SK-MEL-5 (cell line): ENCODE measurements around a stretch of chr18.

DNA sequence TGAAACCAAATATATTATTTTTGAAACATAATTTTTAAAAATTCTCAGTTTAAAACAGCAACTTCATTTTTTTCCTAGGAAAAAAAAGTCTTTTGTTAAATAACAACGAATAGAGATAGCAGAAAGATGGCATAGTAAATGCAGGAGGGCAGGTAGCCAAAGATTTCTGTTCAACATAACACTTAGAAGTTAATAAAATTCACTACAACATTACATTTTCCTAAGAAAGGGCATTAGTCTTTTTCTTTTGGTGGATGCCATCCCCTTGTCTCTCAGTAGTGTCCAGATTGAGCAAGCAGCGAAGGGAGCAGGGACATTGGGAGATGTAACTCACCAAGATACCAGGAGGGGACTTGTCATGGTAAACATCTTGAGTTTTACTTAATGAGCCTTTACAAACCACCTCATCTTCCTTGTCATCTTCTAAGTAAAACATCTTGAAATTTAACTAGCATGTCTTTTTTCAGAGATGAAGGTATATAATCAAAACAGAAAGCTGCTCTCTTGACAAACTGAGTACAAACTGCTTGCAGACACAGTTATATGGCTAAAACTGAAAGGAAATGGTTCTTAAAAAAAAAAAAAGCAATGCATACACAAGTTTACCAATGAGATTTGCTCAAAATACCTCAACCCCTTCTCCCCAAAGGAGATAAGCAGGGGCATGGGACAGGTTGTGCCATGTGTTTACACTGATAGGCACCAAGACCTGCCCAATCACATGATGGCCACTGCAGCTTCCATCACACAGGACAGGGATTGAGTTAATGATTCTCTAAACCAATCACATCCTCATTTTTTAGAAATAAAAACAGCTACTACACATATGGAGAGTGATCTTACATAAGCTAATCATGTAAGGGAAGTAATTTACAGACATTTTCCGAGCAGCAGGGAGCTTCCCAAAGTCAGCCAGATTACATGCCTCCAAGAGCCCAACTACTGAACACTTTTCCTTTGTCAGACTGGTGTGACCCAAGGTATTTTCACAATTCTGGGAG, 30.3 kb downstream of the LPIN2 start:
RAMPAGE:
- cytosol, long total RNA, result no peak
- long total RNA, result no peak
- nucleus, long total RNA, result no peak

DNA sequence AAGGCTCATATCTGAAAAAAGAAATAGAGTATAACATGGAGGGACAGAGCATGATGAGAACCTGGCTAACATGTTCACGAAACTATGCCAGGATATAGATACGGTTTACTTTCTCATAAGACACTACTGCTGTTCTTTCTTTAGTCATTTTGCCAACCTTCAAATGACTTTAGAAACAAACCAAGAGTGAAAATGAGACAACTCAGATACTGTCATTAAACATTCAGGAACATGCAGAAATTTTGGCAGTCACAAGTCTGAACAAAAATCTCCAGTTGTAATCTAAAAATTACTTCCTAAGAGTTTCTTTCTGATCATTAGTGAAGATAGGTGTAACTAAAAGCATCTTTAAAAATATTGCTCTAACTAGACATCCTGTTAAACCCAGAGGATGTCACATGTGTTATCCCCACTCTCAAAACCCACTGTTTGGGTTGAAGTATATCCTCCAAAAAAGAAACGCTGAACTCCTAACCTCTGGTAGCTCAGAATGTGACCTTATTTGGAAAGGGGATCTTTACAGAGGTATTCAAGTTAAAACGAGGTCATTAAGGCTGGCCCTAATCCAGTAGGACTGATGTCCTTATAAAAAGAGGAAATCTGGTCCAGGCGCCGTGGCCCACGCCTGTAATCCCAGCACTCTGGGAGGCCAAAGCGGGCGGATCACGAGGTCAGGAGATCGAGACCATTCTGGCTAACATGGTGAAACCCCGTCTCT, 14.1 kb downstream of the LPIN2 start:
RAMPAGE:
- cytosol, long total RNA, result no peak
- long total RNA, result no peak
- nucleus, long total RNA, result no peak

RAMPAGE:
- cytosol, long total RNA, result no peak
- long total RNA, result no peak
- nucleus, long total RNA, result no peak
Measured at GRCh38 chr18:3089417-3090065, 76.6 kb upstream of the LPIN2 start.

RAMPAGE:
- cytosol, long total RNA, result no peak
- long total RNA, result no peak
- nucleus, long total RNA, result no peak
Measured at GRCh38 chr18:3129322-3129593, 90.5 kb downstream of the MYOM1 start.

DNA sequence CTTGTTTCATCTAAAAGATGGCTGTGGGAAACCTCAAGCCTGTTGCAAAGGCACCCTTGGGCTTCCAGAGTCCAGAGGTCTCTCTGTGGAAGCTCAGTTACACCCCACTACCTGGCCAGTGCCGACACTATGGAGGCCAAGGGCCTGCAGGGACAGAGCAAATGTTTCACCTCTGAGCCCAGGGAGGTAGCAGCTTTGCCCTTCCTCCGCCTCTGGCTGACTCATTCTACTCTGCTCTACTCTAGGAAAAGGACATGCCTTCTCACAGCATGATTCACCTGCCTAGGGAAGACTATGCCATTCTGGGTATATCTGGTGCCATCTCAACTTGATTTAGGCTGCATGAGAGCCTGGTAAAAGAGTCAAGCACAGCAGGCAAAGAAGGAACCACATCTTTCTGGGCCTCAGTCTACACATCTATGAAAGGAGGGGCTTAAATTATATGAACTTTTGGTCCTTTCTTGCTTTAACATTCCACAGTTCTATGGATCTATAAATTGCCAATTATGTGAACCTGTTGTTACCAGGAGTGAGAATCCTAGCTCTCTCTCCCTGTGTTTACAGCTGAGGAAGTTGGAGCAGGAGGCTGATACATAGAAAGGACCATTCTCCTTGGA, 12.1 kb downstream of the MYOM1 start:
RAMPAGE:
- cytosol, long total RNA, result no peak
- long total RNA, result no peak
- nucleus, long total RNA, result no peak

DNA sequence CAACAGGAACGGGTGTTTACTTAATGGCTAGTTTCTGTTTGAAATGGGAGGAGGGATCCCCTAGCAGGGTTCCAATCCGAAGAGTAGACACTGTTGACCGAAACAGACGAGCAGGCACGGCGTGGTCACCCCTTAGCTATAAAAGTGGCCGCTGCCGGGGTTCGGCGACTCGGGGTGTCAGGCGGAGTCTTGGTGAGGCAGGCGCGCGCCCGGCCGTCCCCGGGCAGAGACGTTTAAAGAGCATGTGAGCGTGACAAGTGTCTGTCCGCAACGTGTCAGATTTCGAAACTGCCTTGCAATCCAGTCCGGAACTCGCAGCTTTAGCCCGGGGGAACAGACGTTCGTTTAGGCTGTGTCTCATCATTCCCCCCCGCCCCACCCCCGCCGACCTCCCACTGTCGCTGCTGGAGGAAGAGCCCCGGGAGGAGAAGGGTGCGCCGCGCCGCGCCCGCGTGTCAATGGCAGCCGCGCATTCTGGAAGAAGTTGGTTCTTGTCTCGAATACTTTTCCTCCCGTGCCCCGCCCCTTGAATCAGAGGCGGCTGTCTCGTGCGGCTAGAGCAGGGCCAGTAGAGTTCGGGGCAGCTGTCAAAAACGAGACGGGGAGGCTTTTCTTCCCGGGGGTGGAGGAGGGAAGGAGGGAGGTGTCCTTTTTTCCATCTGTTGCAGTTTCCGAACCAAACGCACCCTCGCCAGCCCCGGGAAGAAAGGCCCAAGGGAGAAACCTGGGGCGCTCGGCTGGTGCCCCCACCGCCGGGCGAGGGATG, 615 bp upstream of the TGIF1 start:
RAMPAGE:
- cytosol, long total RNA, result no peak
- long total RNA, result no peak
- nucleus, long total RNA, result start-site peak on the plus strand centred at position 433 of the sequence, 110 bp wide, 35 and 11 reads in 2 replicates

DNA sequence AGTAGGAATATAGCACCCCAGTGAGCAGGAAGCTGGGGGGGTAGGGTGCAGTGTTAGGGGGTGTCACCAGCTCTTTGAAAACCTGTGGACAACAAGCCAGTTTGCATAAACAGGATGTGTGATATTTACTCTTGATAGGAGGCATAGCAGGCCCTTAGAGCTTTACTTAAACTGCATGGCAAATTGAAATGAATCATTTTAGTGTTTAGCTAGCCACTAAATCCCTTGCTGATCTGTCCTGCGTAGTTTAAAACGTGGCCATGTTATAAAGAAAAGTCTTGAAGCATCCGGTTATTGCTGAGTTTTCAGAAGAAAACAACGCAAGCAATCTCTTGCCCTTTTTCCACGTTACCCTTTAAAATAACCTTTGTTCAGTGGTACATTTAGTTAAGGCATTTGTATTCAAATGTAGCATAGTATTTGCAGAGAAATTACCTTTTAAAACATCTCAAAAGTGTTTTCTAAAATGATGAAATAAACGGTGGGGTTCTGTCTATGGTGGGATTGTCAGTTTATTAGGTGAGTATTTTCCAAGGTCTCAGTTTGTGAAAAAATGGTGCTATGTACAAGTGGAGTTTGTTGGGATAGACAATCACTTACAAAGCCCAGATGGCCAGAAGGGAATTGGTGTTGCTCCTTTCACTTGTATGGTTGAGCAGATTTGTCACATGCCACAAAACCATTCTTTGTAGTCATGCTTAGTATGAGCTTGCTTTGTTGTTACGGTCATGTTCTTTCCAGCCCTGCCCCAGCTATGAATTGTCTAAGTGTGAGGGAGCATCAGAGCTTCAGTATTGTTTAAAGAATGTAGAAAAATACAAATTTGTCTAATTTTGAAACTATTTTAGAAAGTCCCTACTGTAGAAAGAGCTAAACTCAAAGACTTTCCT, 8.7 kb downstream of the TGIF1 start:
RAMPAGE:
- cytosol, long total RNA, result no peak
- long total RNA, result no peak
- nucleus, long total RNA, result no peak

GRCh38 chr18:3525660-3526418, 75.9 kb downstream of the TGIF1 start:
RAMPAGE:
- cytosol, long total RNA, result no peak
- long total RNA, result no peak
- nucleus, long total RNA, result no peak

RAMPAGE:
- cytosol, long total RNA, result no peak
- long total RNA, result no peak
- nucleus, long total RNA, result no peak
Measured at GRCh38 chr18:3584921-3585360, 135.0 kb downstream of the TGIF1 start.

DNA sequence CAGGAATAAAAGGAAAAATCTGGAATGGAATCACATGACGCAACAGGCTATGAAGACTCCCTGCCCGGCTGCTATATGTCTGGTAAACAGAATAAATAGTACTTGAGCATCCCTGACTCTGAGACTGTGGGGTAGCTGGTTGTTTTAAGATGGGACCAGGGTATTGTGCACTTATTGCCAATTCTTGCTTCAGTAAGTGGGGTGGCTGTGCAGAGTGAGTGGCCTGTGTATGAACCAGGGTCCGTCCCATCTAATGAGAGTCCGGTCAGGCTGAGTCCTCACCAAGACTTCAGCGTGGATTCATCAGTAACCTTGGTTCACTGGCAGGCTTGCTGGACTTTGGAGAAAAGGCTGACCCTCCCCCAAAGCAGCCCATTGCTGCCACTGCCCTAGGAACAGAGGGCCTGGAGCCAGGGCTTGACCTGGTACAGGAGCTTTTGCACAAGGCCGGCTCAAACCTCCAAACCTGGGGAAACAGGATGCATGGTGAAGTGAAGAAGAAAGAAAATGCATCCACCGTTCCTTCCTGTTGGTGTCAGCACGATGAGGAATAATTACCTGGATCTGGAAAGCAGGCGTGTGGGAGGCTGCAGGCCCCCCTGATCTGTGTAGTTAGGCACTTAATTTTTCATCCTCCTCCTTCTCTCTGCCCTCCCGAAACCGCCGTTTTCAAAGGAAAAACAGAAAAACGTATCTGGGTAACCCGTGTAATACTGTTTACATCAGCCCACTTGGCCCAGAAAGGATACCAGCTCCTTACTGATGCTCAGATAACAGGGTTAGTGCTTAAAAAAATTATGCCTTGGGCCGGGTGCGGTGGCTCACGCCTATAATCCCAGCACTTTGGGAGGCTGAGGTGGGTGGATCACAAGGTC, 147.5 kb downstream of the TGIF1 start:
RAMPAGE:
- cytosol, long total RNA, result no peak
- long total RNA, result no peak
- nucleus, long total RNA, result no peak

GRCh38 chr18:3608420-3608833, 158.5 kb downstream of the TGIF1 start:
RAMPAGE:
- cytosol, long total RNA, result no peak
- long total RNA, result no peak
- nucleus, long total RNA, result no peak

DNA sequence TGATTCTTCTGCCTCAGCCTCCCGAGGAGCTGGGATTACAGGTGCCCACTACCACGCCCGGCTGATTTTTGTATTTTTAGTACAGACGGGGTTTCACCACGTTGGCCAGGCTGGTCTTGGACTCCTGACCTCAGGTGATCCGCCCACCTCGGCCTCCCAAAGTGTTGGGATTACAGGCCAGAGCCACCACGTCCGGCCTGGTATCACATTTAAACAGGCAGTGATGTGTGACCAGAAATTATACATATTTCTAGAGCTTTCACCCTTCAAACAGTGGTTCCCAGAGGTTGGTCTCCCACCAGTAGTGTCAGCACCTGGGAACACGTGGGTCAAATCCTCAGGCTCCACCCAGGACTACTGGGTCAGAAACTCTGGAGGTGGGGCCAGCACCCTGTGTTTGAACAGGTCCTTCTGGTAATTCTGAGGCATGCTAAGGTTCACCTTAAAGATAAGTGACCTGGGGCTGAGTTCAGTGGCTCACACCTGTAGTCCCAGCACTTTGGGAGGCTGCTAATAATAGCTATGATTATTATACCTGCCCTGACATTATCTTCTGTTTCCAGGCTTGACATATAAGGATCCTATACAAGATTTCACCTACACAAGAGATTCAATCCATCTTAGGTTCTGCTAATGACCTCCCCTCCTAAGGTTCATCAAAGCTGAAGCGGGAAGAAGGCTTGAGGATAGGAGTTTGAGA, 170.8 kb downstream of the TGIF1 start:
RAMPAGE:
- cytosol, long total RNA, result no peak
- long total RNA, result no peak
- nucleus, long total RNA, result no peak

DNA sequence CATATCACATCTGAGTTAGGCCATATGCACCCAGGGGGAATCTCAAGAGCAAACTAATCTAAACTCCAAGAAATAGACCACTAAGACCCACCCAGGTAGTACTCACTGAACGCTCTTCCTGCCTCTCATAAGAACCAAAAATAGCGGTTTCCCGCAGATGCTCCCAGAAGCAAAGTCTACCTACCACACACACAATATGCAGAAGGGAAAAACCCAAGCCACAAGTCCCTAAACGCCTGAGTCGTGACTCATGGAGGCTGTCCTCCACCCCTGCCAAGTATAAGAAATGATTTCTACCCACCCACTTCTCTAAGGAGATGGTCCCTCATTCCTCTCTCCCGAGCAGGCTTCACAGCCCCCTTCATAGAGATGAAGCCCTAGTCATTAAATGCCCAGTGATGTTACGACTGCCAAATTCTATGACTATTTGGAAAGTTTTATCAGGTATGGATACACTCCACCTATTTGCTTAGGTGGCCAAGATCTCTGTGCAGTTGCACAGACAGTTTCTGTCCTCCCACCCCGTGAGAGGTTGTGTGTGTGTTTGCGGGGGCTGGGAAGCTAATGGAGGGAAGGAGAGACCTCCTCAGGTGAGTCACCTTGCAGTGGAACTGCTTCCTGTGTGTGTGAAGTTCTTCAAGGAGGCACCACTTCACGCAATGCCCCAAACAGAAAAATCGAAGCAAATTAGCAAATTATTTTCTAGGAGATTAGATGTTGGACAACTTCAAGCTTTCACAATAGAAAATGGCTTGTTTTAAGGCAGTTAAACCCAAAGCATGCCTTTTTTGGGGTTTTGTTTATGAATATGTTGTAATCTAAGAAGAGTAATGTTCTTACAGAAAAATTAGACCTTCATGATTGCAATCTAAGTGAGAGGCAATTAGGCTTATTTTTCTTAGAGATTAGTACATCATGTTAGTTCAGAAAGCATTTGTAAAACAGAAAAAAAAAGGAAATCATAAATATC, 175.1 kb downstream of the TGIF1 start:
RAMPAGE:
- cytosol, long total RNA, result no peak
- long total RNA, result no peak
- nucleus, long total RNA, result no peak

DNA sequence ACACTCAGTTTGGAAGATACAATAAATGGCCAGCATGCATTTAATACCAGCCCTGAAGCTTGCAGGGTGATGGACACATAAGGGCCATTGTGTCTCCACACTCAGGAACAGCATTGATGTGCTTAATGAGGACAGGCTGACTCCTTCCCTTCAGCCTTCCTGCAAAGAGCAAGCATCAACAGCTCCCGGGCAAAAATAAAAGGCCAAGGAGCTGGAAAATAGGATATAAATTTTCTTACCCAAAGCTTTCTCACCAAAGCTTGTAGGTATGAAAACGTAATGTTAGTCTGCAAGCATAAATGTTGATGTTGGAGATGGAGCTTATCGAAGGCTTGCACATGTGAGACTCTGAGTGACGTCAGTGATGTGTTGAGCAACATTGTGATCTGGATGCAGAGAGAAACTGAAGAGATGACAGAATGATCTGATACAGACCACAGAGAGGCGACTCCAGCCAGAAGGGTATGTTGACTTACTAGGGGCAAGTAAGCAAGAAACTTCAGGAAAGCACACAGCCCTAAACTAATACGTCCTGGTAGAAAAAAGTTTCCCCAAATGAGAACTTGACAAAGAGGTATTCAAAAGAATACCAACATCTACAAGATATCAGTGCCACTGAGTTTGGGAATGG, 256.5 kb downstream of the TGIF1 start:
RAMPAGE:
- cytosol, long total RNA, result no peak
- long total RNA, result no peak
- nucleus, long total RNA, result no peak

DNA sequence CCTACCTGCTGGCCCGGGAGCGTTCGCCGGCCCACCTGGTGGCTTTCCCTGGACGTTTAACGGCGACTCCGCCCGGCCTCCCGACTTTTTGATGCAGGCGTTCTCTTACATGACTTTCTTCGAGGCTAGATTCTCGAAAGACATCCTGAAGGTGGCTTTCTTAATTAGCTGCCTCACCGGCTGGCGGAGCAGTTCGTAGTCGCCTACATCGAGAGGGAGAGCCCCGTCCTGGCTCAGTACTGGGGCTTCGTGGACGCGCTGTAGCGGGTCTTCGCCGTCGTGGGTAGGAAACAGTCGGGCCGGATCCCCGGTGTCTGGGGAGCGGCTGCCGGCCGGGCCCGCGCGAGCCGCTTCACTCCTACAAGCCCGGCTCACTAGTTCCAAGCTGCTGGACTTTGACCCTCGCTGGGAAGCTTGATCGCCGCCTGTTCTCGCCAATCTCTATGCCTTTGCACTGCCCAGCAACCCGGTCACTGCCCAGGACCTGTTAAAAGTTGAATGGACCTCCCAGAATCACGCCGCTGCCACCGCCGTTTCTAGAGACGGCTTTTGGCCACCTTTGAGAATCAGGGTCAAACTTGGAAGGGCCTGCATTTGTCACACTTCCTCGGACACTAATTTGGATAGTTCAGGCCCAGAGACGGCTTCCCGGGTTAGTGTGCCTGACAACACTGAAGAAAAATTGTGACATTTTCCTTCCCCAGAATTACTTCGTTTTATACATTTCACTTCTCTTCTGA, 41.4 kb upstream of the AKAIN1 start:
RAMPAGE:
- cytosol, long total RNA, result no peak
- long total RNA, result no peak
- nucleus, long total RNA, result no peak

DNA sequence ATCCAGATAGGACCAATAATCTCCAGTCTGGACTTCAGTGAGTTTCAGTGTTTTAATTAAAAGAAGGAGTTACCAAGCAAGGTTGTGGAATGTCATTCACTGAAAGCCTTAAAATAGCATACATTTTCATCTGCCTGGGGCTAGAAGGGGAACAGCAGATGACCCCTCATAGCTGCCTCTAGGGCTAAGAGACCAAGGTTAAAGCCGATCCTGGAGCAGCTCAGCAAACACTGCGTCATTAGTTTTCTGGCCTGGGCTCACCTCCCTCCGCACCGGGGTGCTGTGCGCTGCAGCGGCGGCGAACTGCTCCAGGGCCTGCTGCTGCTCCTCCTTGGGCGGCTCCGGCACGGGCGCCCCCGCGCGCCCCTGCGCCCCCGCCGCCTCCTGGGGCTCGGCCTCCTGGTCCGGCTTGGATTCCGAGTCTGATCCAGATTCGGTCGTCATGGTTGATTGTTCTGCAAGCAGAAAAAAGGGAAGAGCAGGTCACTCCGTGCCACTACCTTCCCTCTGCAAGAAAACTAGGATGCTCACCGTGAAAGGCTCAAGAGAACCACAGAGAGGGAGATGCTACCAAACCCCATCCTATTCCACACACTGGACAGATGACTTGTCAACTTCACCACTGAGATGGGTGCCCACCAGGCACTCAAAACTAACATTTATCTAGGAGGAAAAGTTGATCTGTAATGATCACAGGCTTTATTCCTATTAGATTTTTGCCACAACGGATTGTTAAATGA, 54.9 kb downstream of the EPB41L3 start:
RAMPAGE:
- cytosol, long total RNA, result no peak
- long total RNA, result no peak
- nucleus, long total RNA, result no peak

DNA sequence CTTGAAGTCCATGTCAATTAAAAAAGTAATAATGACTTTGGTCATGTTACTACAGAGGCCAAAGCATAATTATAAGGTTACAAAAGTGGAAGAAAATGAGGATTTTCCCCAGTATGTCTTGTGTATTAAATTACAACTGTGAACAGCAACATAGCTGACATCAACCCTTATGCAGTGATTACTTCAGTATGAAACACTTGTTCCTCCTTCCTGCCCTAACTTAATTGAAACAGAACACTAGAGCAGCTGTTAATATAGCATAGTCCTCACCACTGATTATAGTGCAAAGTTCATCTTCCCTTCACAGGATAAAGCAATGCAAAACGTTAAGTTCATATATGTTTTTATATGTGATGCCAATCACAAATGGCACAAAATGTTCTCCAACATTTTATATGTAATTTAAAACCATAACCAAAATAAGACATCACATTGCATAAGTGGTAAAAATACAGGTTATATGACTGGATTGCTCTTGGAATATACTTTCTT, 29.8 kb downstream of the EPB41L3 start:
RAMPAGE:
- cytosol, long total RNA, result no peak
- long total RNA, result no peak
- nucleus, long total RNA, result no peak

DNA sequence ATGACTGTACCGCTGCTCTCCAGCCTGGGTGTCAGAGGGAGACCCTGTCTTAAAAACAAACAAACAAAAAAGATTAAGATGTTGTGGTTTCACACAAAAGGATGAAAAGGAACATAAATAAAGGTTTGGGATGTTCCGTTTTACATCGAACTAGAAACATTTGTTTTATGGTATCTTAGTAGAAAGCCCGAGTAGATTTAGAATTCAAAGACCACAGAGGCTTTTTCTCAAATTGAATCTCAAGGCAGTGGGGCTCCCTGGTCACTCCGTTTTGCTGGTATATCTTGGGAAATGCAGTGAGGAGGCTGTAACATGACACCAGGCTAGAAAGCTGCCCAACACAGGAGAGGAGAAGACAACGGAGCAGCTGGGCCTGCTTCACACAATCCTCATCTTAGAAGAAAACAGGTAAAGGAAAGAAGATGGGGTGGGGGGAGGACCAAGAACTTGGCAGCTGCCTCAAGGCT, 38.2 kb upstream of the EPB41L3 start:
RAMPAGE:
- cytosol, long total RNA, result no peak
- long total RNA, result no peak
- nucleus, long total RNA, result no peak

DNA sequence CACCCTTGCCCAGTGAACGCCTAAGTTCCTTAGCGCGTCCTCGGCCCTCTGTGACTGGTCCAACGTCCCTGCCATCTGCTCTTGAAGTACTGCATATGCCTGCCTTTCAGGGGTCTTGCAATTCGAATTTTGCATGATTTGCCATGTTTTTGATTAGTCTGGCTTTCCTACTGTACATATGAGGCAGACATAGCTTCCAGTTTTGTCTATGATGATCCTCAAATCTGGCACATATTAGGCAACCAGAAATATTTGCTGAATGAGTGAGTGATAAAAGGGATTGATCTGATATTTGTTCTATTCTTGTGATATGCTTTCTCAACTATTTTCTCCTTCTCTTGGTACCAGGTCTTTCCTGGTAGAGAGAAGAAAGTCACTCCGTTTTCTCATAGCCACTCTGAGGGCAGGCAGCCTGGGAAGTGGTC, 118.3 kb upstream of the TMEM200C start:
RAMPAGE:
- cytosol, long total RNA, result no peak
- long total RNA, result no peak
- nucleus, long total RNA, result no peak

DNA sequence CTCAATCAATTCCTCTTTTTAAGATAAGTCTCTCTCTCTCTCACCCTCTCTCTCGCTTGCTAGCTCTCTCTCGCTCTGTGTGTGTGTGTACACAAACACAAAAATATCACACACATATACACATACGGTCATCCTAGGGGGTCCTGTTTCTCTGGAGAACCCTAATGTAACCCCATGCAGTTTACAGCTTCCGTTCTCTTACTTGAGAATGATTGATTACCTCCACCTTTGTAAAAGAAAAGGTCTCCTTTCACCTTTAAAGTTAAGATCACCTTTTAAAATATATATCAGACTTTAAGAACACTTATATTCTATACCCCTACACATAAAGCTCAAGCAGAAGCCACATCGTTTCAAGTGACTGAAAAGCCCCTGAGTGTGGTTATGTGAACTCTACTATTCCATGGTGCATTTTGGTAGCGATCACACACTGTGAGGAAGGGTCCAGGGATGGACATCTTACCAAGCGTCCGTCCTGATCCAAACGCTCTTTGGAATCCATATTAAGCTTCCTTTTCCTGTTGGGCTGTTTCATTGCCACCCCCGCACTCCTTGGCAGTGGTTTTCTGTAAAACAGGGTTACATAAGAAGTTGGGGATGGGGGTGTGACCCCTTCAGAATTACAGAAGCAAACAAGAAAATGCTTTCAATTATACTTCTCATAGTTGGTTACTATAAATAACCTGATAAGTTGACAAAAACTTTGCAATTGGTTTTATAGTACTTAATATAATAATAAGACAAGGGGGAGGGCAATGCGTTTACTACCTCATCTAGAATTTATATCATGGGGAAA, 103.4 kb downstream of the L3MBTL4 start:
RAMPAGE:
- cytosol, long total RNA, result no peak
- long total RNA, result no peak
- nucleus, long total RNA, result no peak